LNCaP clone FGC (cell line): Measurements from ENCODE around the genes CDCP1 and CCR5.

- RRBS, 2 experiments: no CpG with 5 or more reads among the region's 11 CpGs
Measured at GRCh38 chr3:44862450-44862982, 804 bp downstream of the TMEM42 start.

GRCh38 chr3:44914311-44915002 is 40.0 kb downstream of the TGM4 start:
- RRBS, 2 experiments: no CpG with 5 or more reads among the region's 3 CpGs

DNA sequence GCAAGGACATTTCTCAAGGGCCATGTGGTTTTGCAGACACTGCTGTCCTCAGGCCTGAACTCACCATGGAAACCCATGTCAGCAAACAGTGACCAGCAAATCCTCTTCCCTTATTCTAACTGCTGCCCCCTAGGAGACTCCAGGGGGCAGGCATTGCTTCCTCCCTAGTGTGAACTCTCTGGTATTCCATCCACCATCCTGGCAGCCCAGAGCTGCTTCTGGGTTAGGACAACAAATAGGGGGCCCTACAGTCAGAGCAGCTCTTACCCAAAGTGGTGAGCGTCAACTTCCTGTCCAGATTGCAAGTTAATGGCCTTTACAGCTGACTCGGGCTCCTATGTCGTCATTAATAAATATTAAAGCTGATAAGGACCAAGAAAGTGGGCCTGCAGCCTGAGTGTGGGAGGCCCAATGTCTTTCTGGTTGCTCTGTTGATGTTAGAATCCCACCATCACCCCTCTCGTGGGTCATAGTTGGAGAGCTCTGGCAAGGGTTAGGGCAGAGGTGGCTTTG is 41.4 kb downstream of the TGM4 start:
- RRBS, 2 experiments: no CpG with 5 or more reads among the region's 4 CpGs

GRCh38 chr3:44926051-44926717 is 49.8 kb downstream of the ZDHHC3 start:
- RRBS, 2 experiments: no CpG with 5 or more reads among the region's 20 CpGs

- RRBS, 2 experiments: no CpG with 5 or more reads among the region's 5 CpGs
Measured at GRCh38 chr3:45002177-45003077, 23.7 kb upstream of the CLEC3B start.

- RRBS, 2 experiments: no CpG with 5 or more reads among the region's 10 CpGs
Measured at GRCh38 chr3:45093339-45093990, 52.7 kb downstream of the CDCP1 start.

- RRBS, 2 experiments: 1% methylated on average over 70 of the region's 102 CpGs
Measured at GRCh38 chr3:45145621-45146798, at the start of gene CDCP1. TSS of gene CDCP1 (minus strand) at chr3:45146378.

DNA sequence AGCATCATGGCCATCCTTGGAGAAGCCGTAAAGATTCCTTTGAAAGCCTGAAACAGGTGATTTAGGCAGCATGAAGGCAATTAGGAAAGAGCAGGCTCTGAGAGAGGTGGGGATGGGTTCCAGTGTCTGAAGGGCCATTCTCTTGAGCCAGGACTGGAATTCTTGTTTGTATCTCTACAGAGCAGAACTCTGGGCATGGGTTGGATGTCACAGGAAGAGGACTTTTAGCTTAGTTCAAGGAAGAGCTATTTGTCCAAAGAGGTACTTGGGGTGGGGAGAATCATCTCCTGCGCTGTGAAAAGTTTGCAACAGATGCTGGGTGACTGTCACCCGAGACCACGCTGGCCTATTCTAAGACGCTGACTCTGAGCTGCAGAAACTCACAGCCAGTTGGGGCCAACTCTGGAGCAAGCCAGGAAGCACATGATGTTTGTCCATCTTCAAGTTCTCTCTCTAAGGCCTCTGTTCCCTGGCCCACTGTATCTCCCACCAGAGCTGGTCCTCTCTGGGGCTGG is 17.8 kb upstream of the CDCP1 start:
- RRBS, 2 experiments: no CpG with 5 or more reads among the region's 5 CpGs

DNA sequence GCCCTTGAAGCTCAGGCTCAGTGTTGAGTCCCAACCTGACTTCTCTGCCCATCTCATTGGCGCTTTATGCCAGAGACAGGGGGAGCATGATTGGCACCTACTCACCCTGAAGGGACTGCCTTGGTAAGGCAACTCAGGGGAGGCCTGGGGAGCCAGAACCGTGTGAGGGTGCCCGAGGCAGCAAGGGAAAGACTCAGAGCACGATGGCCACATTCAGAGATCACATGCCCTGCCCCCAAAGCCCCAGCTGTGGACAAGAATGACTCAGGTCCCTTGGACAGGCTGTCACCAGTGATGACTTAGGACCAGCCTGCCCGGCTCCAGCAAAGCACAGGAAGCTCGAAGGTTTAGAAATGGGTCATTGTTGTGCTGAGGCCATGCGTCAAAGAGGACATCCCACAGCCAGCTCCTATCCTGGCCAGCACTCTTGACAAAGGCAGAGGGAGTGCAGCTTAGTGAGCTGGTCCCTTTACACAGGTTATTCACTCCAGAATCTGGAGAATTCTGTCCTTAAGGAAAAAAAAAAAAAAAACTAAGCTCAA is 49.0 kb upstream of the LIMD1 start:
- RRBS, 2 experiments: no CpG with 5 or more reads among the region's 7 CpGs

DNA sequence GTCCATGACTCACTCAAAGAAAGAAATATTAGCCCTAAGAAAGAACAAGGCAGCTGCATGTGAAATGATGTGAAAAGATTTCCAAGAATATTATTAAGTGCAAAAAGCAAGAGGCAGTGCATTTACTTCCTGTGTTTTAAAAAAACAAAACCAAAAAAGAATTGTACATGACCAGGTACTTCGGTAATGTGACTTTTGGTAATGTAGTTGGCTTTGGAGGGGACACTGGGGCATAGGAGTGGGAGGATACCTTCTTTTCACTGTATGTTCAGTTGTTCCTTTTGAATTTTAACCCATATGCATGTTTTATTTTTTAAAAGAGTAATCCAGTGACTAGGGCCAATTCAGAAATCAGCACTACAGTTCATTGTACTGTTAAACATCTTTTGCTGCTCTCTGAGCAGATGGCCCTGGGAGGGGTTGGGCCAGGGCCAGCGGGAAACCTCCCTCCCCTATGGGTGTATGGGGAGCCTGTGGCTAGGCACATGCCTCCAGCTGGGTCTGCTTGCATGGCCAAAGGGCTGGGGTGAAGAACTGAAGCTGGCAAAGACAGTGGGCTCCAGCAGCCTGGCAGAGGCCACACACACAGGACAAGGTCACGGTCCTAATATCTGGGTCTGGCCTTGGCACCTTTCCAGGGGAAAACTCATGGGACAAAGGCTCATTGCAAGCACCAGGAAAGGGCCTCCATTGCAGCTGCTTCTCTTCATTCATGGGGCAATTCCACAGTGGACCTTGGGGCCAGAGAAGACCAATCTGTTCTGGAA is 11.7 kb upstream of the LIMD1 start:
- RRBS, 2 experiments: no CpG with 5 or more reads among the region's 3 CpGs

DNA sequence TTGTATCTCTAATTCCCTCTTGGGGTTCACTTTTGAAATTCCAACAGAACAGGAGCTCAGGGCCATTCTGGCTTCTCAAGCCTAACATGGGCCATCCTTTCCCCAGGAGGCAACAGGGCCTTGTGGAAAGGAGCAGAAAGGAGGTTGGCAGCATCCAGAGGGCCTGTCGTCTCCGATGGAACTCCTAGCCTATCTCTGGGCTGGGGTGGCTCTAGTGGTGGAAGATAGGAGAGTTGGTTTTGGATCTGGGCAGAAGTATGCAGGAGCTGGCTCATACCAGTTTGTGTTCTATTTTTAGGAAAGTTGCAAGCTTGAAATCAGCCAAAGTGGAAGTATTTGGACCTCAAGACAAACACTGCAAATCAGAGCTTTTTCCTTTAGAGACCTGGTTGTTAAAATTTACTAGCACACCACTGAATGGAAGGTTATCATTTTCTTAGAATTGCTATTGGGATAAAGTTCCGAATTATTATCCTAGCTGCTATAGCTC is 35.4 kb upstream of the XCR1 start:
- RRBS, 2 experiments: no CpG with 5 or more reads among the region's 3 CpGs

GRCh38 chr3:46089086-46090052 is 62.1 kb upstream of the XCR1 start:
- RRBS, 2 experiments: no CpG with 5 or more reads among the region's 6 CpGs

GRCh38 chr3:46163631-46164263 is 44.4 kb downstream of the CCR1 start:
- RRBS, 2 experiments: no CpG with 5 or more reads among the region's 4 CpGs

DNA sequence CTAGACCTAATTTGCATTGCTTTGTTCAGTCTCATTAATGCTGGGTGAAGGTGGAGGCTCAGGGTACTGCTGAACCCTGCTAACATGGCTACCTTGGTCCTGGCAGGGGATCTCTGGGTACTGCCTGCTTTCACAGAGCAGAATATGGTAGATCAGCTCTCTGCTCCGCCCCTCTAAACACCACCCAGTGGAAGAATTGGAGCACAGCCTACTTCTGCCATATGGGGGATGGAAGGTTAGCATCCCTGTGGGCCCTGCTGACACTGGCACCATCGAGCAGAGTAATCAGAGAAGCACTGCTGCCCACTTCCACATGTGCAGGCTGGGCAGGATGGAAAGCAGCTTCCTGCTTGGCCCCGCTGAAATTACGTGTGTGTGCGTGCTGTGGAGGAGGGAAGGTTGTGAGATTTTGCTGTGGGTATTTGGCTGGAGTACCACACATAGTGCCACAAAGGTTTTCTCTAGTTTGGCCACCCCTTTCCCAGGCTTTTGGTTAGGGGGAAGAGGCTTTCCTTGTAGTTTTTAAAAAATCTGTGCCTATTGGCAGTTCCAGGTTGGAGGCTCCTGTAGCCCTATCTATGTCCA is 24.8 kb downstream of the CCR1 start:
- RRBS, 2 experiments: no CpG with 5 or more reads among the region's 5 CpGs

GRCh38 chr3:46370705-46371154 is at the start of gene CCR5:
TSS of gene CCR5 (plus strand) at chr3:46370946.
- RRBS, 2 experiments: no CpG with 5 or more reads among the region's 4 CpGs

DNA sequence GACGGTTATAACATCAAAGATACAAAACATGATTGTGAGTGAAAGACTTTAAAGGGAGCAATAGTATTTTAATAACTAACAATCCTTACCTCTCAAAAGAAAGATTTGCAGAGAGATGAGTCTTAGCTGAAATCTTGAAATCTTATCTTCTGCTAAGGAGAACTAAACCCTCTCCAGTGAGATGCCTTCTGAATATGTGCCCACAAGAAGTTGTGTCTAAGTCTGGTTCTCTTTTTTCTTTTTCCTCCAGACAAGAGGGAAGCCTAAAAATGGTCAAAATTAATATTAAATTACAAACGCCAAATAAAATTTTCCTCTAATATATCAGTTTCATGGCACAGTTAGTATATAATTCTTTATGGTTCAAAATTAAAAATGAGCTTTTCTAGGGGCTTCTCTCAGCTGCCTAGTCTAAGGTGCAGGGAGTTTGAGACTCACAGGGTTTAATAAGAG is 435 bp downstream of the CCR5 start:
- RRBS, 2 experiments: no CpG with 5 or more reads among the region's 2 CpGs

GRCh38 chr3:46463318-46464227 is 1.1 kb downstream of the LTF start:
- RRBS, 2 experiments: no CpG with 5 or more reads among the region's 13 CpGs

DNA sequence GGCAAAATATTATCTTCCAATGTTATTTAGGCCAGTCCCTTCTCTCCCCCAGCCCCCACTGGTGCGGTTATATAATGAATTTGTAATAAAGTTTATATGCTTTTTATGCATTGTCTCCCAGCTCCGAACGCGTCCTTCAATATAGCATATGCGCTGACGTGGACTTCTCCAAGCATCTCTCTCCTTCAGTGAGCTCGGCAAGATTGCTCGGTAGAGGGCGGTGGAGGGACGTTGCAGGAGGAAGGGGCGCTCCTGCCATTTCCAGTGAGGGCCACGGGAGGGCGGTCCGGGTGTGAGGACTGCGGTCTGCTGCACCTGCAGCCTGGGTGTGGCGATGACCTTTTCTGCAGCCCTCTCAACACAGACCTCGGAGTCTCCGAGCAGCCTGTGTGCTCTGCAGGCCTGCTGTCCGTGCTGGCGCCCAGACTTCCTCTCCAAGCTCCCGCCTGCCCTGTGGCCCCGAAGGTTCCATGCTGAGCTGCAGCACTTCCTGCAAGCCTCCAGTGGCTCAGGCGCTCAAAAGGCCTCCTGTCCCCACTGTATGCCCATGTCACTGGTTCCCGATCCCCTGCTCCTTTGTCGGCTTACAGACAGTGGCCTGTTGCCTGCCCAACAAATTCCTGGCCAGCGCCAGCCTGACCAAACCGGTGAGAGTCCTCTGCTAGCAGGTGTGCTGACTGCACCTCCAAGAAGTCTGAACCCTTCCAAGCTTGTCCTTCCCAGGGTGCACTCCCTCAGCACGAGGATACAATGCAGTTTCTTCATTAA is 9.0 kb upstream of the RTP3 start:
- RRBS, 2 experiments: no CpG with 5 or more reads among the region's 28 CpGs

DNA sequence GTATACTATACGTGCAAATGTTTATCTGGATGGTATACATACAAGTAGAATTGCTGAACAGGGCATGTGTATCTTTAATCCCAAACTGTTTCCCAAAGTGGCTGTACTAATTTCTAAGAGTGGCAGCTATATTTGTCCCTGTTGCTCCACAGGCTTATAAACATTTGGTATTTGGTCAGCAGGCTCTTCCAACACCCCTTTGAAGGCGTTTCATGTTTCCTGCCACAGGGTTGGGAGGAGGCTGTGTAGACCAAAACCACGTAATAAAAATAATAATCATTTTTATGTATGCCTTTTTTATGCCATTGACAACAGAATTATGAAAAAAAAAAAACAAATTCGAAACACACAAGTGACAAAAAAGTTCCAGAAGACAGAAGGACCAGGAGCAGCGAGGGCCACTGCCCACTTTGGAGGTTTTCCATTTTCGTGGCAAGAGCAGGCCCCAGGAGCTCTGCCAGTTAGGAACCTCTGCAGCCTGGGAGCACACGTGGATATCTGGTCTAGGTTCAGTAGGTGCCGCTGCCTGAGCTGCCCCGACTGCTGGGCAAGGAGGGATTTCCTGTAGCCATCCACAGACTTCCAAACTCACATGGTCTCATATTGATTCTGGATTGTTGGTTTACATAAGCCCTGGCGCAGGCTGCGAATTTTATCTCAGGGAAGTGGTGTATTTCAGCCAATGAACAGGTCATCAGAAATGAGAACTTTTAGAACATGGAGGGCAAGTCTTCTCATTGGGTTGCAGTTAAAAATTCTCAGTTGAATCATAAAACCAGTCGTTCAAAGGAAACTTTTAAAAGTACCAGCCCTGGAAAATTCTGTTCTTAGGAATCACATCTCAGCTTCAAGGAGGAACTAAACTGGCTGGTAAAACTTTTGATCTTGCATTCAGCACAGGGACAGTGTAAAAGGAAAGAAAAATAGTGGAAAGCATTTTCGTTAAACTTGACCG is 6.8 kb upstream of the RTP3 start:
- RRBS, 2 experiments: no CpG with 5 or more reads among the region's 14 CpGs